Measurements from ENCODE around the genes SLC51A and PAK2.

- RAMPAGE, long total RNA, result no peak
- RRBS, result no CpG with 5 or more reads among the region's 19 CpGs
These were observed 3.8 kb upstream of the MUC4 start for GRCh38 chr3:195815394-195815981.

GRCh38 chr3:195877313-195877645 is 31.1 kb downstream of the TNK2 start:
- RAMPAGE, long total RNA, result no peak
- RRBS, result no CpG with 5 or more reads among the region's 6 CpGs

GRCh38 chr3:195885815-195886961 is 22.2 kb downstream of the TNK2 start:
- RAMPAGE, long total RNA, result no peak
- RRBS, result 88% methylated on average over 2 of the region's 31 CpGs

DNA sequence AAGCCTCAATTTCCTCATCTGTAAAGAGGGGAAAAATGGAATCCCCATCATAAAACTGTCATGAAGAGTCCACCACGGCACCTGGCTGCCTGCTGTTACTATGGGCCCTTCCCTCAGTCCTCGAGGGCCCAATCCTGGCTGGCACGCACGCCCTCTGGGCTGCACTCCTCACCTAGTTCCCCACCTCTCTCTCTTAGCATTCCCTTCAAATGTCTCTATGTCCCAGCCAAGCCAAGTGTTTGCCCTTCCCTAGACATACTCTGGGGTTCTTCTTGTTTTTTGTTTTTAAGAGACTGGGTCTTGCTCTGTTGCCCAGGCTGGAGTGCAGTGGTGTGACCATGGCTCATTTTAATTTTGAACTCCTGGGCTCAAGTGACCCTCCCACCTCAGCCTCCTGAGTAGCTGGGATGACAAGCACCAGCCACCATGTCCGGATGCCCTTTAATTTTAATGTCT is 10.0 kb downstream of the TNK2 start:
- RAMPAGE, long total RNA, result no peak
- RRBS, result 100% methylated on average over 1 of the region's 5 CpGs

DNA sequence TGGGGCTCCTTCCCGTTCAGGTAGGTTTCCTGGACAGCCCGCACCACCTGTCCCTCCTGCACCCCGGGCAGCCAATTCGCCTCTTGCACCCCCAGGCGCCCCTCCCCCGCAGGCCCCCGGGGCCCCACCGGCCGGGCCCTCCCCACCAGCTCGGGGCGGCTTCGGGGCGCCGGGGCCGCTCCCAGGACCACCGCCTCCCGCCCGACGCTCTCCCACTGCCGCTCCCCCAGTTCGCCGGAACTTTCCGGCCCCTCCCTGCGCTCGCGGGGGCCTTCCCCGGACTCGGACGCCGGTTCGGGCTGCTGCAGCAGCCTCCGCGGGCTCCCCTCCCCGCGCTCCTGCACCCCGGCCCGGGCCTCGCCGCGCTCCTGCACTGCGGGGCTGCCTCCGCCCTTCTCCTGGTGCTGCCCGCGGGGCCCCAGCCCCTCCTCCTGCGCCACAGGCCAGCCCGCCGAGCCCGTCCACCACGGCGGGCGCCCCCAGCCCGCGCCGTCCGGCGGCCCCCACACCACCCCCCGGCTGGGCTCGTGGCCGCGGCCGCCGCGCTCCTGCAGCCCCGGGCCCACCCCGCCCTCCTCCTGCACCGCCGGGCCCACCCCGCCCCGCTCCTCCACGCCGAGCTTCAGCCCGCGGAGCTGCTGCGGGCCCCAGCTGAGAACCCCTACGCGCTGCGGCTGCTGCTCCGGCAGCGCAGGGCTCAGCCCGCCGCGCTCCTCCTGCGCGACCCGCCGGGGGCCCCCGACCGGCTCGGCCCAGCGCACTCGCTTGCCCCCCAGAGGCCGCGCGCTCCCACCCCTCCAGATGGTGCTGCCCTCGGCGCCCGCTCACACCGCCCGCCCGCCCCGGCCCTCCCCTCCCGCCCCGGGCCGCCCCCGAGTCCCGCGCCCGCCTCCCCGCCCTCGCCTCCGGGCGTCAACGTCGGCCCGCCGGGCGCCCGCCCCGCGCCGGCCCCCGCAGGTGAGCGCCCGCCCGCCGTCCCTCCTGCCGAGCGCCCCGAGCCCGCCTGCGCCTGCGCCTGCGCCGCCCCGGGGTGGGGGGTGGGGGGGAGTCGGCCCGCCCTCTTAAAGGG is 742 bp upstream of the TNK2 start:
- RAMPAGE, long total RNA, result no peak
- RRBS, result 2% methylated on average over 88 of the region's 137 CpGs

DNA sequence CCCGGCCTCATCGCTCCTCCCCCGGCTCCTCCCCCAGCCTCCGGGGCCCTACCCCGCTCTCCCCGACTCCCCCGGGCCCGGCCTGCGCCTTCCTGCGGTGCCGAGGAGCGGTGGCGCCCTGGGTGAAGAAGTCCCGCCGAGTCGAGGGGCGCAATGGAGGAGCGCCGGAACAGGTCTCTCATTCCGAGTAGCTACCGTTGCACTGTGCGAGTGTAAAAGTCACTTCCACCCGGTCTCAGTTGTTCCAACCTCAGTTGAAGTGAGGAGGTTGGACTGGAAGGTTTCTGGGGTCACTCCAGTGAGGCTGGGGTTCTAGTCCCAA is 1.4 kb upstream of the TNK2 start:
- RAMPAGE, long total RNA, result no peak
- RRBS, result 3% methylated on average over 16 of the region's 23 CpGs

GRCh38 chr3:195911763-195912371 is 3.5 kb upstream of the TNK2 start:
- RAMPAGE, long total RNA, result no peak
- RRBS, result no CpG with 5 or more reads among the region's 9 CpGs

DNA sequence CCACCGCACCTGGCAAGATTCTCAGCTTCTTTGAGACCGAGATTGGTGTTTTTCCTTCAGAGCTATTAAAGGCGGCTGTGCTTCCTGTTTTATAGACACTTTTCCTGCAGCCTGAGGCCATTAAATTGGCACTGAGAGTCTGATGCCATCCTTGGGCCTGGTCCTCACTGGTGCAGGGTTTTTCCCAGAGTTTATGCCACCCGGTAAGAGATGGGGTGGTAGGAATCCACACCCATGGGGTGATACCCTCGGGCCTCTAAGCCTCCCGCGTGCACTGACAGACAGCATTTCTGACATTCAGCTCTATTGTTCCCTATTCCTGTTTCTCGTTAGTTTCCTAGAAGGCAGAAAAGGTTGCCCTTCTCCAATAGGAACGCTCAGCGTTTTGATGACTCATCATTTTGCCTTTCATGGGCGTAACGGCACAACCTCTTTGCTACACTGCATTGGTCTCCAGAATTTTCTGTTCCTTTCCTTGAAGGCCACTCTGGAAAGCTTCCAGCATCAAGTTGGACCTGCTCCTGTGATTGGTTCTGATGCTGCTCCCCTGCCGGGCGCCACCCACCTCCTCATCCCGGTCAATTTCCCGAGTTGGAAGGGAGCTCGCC is 12.9 kb upstream of the TNK2 start:
- RAMPAGE, long total RNA, result no peak
- RRBS, result no CpG with 5 or more reads among the region's 17 CpGs

- RAMPAGE, long total RNA, result no peak
- RRBS, result no CpG with 5 or more reads among the region's 13 CpGs
These were observed 35.5 kb upstream of the TNK2 start for GRCh38 chr3:195943705-195944464.

DNA sequence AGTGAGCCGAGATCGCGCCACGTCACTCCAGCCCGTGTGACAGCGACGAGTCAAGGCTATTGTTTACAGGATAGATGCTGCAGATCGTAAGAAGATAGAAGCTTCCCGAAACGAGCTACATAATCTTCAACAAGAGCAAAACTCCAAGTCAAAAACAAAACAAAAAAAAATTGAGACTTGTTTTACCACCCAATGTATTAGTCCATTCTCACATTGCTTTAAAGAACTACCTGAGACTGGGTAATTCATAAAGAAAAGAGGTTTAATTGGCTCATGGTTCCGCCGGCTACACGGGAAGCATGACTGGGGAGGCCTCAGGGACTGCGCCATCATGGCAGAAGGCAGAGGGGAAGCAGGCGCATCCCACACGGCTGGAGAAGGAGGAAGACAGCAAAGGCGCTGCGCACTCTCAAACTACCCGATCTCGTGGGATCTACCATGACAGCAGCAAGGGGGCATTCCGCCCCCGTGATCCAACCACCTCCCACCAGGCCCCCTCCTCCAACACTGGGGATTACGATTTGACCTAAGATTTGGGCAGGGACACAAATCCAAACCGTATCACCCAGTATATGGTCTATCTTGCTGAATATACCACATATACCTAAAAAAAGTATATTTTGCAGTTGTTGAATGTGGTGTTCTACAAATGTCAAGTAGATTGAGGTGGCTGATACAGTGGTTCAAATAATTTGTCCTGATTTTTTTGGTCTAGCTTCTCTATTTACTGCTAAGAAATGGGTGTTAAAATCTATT is 36.6 kb downstream of the TFRC start:
- RAMPAGE, long total RNA, result no peak
- RRBS, result no CpG with 5 or more reads among the region's 24 CpGs

DNA sequence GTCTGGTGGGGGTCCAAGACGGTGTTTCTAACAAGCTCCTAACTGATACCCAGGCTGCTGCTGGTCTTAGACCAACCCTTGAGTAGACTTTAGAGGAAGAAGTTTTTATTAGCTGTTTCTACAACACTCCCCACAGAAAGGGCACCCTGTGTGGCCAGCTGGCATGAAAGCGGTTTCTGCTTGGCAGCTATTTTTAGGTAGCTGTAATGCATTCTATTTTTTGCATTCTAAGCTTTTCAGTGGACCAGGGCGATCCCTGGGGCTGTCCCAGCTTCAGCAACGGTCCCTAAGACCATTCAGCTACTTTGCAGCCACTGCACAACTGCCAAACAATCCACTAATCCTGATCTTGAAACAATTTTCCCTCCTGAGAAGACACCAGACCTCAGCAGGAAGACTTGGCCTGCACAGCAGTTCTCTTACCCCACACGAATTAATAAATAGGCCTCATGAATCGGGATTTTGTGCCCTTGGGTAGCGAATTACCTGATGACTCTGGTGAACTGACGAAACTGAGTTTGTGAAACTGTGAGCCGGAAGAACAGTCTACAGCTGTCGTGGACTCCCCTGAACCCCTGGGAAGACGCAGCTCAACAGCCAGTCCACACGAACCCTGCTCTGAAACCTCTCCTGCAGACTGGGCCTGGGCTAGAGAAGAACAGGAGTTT is 14.6 kb upstream of the TFRC start:
- RAMPAGE, long total RNA, result no peak
- RRBS, result no CpG with 5 or more reads among the region's 12 CpGs

DNA sequence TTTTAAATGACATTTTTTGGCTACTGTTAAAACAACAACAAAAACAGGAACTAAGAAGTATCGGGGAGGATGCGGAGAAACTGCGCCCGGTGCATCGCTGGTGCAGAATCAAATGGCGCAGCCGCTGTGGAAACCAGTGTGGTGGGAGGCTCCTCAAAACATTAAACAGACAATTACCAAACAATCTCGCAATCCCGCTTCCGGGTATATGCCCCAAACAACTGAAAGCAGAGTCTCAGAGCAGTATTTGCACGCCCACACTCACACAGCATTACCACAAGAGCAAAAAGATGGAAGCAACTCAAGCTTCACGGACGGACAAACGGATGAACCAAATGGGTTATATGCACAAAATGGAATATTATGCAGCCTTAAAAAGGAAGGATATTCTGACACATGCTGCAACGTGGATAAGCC is 40.3 kb downstream of the ZDHHC19 start:
- RAMPAGE, long total RNA, result no peak
- RRBS, result no CpG with 5 or more reads among the region's 15 CpGs

- RAMPAGE, long total RNA, result no peak
- RRBS, result no CpG with 5 or more reads among the region's 19 CpGs
These were observed 3.5 kb downstream of the ZDHHC19 start for GRCh38 chr3:196207784-196208057.

GRCh38 chr3:196216082-196217115 is at the start of gene SLC51A:
Gene SLC51A, plus strand, starts transcription at chr3:196216534.
- RAMPAGE, long total RNA, result no peak
- RRBS, result 18% methylated on average over 18 of the region's 43 CpGs

DNA sequence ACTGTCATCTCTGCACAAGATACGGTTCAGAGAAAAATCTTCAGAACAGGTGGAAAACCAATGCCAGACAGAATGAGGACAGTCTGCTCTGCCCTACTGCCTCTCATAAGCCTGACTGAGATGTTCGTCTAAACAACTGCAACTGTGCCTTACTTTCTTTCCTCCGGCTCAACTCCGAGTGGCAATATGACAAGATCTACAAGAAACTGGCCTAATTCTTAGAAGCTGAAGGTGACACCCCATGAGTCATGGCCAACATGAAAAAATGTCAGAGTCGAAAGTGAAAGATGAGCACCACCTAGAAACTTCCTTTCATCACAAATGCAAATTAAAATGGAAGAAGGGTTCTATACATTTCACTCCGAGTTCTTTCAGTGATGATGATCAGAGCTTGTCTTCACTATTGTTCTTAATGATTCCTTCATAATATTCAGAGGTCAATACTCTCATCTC is 12.9 kb downstream of the PCYT1A start:
- RAMPAGE, long total RNA, result no peak
- RRBS, result no CpG with 5 or more reads among the region's 6 CpGs

DNA sequence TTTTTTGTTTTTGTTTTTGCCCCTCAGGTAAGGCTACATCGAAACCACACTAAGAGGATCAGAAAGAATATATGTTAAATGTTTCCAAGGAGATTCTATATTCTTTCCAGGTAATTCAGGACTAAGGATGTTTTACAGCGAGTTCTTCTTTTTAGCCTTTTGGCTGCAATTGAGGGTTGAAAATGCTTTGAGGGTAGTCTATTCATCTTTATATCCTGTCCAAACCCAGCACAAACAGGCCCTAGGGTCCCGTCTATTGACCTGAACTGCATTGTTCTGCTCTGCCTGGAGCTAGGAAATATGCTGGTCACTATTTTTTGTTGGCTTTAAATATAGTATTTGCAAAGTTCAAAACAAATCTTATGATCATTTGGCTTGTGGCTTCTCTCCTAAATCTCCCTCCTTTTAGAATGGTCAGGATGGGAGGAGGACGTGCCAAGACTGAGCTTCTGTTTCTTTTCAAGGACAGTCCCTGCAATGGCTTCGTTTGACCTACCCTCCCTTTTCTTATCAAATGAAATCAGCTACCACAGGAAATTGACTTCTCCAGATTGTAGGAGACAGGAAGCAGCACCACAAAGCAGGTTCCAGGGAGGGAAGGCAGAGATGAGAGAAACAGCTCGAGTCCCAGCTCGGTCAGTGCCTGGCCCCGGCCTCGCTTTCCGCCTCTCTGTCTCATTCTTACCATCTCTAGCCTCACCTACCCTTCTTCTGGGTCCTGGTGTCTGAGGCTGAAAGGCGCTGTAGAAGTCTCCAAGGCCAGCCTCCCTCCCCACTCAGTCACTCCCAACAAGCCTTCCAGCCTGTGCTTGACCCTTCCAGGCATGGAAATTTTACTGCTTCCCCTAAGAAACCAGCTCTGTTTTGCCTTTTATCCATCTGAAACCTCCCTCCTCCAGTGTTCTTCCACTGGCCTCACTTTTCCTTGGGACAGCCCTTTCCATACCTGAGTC is 27.5 kb upstream of the NRROS start:
- RAMPAGE, long total RNA, result no peak
- RRBS, result no CpG with 5 or more reads among the region's 11 CpGs

DNA sequence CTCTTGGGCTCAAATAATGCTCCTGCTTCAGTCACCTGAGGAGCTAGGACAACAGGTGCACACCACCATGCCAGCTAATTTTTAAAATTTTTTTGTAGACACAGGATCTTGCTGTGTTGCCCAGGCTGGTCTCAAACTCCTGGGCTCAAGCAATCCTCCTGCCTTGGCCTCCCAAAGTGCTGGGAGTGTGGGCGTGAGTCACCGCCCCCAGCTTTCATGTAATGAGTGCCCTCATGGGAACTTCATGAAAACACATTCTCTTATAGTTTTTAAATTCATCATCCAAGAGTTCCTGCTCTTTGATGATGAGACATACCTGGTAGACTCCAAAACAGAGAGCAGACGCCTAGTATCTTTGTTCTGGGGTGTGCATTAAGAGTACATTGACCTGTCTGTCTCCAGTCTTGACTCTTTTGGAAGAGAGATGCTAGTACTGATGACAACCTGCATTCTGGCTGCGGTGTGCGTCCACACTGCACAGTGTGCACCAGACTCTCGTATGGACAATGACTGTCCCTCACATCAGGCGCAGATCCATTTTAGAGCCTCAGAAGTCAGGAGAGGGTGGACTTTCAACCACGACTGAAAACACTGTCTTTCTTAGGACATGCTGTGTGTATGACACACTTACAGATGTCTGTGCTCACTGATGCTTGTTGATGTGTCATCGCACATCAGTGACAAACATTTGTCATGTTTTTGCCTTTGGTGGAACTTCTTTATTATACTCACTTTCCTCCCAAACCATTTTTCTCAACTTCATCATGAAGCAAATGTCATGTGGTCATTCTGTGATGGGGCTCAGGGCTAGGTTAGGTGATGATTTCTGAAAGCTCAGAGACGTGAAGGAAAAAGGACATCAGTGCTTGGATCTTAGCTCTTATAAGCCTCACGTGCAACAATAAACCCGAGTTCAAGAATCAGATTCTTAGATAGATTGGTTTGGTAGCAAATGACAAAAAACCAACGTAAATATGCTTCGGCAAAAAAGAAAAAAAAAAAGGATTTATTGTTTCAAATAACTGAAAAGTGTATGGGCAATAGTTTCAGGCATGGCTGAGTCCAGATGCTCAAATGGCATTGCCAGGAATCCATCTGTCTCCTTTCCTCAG is 2.2 kb downstream of the NRROS start:
- RAMPAGE, long total RNA, result no peak
- RRBS, result no CpG with 5 or more reads among the region's 14 CpGs

DNA sequence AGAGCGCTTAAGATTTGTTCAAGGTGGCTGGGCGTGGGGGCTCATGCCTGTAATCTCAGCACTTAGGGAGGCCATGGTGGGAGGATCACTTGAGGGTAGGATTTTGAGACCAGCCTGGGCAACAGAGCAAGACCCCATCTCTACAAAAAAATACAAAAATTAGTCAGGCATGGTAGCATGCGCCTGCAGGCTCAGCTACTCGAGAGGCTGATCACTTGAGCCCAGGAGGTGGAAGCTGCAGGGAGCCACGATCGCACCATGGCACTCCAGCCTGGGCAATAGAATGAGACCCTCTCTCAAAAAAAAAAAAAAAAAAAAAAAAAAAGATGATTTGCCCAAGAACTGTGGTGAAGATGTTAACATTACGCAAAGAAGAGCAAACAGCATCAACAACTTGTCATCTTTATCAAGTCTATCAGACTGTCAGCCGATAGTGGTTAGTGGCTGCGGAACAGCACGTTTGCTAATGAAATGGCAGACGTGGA is 27.7 kb downstream of the NRROS start:
- RAMPAGE, long total RNA, result no peak
- RRBS, result no CpG with 5 or more reads among the region's 11 CpGs

GRCh38 chr3:196670347-196670936 is 30.9 kb downstream of the NRROS start:
- RAMPAGE, long total RNA, result no peak
- RRBS, result 29% methylated on average over 3 of the region's 9 CpGs

- RAMPAGE, long total RNA, result no peak
- RRBS, result 2% methylated on average over 3 of the region's 59 CpGs
These were observed at the start of gene PAK2 for GRCh38 chr3:196739498-196740128. Gene PAK2, plus strand, starts transcription at chr3:196739857.

All from hepatocyte (in vitro differentiated cells and primary cell).